ENCODE measurements around a stretch of chr20.

DNA sequence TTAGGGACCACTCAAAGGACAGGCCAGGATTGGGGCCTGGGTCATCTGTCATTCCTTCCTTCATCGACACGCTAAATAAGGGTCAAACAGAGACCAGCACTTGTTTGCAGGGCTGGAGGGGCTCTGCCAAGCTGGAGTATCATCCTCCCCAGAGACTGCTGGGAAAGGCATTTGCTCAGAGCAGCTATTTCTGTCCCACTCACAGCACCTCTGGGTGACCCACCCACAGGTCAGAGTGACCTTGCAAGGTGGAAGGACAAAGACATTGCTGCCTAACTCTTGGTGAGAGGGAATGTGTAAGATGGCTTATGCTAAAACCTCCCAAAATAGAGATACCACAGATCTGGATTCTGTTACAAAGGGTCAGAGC is 109.0 kb downstream of the BMP7 start:
- PRO-cap = no peak
- RAMPAGE, long total RNA = no peak

DNA sequence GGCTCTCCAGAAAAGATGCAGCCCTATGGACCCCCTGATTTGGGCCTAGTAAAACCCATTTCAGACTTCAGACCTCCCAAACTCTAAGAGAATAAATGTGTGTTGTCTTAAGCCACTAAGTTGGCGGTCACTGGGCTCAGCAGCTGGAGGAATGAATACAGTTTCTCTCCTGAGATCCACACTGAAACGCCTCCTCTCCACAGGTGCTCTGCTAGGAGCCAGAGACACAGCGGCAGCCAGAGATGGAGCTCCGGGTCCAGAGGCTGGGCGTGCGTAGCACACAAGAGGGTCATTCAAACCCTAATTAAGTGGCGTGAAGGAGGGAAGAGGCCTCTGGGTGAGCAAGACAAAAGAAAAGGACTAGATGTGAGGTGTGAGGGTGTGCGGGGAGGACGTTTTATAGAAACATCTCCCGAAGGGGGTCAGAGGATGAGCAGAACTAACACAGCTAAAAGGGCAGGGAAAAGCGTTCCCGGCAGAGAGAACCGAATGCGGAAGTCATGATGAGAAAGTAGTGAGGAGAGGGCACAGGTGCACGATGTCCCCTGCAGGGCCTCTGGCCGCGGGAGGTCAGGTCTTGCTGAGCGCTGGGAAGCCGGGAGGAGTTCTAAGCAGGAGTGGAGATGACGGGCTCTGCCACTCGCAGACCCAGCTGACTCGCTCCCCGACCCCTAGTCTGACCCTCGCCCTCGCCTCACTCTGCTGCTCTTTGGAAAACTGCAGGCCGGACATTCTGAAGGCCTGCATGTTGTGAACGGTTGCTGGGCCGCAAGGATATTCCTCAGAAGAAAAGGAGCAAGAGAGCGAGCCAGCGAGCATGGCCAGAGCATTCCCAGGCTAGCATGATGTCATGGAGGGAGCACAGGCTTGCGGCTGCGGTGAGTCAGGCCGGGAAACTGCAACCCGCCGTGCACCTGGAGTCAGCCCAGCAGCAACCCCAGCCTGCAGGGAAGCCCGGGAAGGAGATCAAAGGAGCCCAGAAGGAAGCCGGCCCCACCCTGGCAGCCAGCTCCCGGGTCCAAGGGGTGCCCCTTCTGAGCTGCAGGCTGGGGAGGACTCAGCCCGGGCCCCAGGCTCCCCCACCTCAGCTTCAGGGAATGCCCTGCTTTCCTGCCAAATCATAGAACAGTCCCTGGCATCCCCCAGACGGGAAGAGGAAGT is 54.3 kb downstream of the BMP7 start:
- PRO-cap = no peak
- RAMPAGE, long total RNA = no peak

DNA sequence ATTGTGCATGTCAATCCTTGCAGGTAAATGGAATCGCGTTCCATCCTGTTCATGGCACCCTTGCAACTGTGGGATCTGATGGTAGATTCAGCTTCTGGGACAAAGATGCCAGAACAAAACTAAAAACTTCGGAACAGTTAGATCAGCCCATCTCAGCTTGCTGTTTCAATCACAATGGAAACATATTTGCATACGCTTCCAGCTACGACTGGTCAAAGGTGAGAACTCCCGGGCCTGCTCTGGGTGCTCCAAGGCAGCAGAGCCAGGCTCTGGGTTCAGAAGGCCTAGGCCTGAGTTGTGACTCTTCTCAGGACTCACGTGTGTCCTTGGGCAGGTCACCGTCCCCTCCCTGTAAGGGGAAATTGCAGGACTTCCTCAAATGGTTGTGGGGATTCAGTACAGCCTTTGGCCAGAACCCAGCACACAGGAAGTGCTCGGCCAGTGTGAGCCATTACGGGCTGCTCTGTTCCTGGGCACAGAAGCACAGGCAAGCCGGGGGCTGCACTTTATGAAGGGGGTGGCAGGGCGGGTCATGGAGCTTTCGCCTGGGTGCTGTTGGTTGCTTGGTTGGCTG is 16.5 kb upstream of the RBM38 start:
- PRO-cap = no peak
- RAMPAGE, long total RNA = no peak

- PRO-cap = bidirectional peak, plus-strand start at chr20:57393959, minus-strand start at chr20:57393753
- RAMPAGE, long total RNA = no peak
Measured at GRCh38 chr20:57393624-57394675, 2.8 kb downstream of the RBM38 start.

DNA sequence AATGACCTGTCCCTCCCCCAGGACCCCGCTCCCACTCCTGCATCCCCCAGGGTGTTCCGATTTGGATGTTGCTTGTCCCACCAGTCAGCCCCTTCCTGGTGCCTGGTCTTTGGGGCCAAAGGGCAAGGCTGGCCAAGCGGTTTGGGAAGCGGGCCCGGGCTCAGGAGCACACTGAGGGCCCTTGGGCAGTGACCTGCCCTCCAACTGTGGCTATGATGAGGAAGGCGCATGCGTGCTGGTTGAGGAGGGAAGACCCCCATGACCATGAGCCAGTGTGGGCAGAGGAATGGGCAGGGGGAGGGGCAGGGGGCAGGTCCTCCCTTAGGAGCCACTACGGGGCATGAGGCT is 50.4 kb downstream of the RBM38 start:
- PRO-cap = no peak
- RAMPAGE, long total RNA = no peak

GRCh38 chr20:57545788-57546699 is 14.9 kb upstream of the PCK1 start:
- PRO-cap = no peak
- RAMPAGE, long total RNA = no peak

- PRO-cap = no peak
- RAMPAGE, long total RNA = no peak
Measured at GRCh38 chr20:57630193-57630569, 10.0 kb upstream of the ZBP1 start.

DNA sequence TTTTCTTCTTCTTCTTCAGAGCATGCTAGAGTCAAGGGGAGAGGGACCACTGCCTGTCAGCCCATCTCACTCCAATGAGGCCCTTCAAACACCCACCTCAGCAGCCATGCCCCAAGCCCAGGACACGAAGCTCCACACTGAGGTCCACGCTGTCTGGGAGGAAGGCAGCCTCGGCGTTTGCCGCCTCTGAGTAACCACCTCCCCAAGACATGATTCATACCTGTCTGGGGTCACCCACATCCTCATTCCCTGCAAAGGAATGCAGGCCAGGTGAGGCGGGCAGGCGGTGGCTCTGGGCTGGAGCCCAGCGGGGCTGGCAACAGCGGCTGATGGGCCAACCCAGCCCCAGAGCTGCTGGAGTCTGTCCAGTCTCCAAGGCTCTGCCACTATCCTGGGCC is 14.9 kb downstream of the PMEPA1 start:
- PRO-cap = no peak
- RAMPAGE, long total RNA = no peak

GRCh38 chr20:57772577-57772958 is 62.8 kb upstream of the PMEPA1 start:
- PRO-cap = no peak
- RAMPAGE, long total RNA = no peak

DNA sequence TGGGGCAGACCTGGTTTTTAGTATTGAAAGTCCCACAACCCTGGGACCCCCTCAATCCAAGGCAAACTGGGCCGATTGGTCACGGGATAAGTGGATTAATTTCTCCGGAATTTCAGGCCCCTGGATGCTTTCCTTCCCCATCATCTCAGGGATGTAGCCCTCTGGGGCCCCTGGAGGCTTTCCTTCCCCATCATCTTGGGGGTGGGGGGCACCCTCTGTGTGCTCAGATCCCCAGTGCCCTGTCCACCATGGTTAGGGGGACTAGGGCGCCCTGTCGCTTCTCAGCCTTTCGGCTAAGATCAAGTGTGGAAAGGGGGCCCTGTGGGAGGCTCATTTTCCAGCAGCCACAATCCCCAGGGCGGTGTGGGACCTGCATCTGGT is 64.1 kb upstream of the PMEPA1 start:
- PRO-cap = no peak
- RAMPAGE, long total RNA = no peak

DNA sequence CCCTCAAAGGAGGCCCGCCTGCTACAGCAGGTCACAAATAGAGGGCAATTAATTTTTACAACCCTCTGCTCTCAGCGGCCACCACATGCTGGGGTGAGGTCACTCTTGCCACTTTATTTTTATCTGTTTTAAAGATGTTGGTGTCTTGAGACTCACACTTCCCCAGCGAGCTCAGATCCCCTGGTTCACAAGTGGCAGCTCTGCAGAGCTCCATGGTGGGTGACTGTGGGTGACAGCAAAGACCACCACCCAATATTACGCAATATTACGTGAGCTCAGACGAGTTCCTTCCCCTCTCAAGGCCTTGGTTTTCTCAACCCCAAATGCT is 193.1 kb upstream of the C20orf85 start:
- PRO-cap = no peak
- RAMPAGE, long total RNA = no peak

DNA sequence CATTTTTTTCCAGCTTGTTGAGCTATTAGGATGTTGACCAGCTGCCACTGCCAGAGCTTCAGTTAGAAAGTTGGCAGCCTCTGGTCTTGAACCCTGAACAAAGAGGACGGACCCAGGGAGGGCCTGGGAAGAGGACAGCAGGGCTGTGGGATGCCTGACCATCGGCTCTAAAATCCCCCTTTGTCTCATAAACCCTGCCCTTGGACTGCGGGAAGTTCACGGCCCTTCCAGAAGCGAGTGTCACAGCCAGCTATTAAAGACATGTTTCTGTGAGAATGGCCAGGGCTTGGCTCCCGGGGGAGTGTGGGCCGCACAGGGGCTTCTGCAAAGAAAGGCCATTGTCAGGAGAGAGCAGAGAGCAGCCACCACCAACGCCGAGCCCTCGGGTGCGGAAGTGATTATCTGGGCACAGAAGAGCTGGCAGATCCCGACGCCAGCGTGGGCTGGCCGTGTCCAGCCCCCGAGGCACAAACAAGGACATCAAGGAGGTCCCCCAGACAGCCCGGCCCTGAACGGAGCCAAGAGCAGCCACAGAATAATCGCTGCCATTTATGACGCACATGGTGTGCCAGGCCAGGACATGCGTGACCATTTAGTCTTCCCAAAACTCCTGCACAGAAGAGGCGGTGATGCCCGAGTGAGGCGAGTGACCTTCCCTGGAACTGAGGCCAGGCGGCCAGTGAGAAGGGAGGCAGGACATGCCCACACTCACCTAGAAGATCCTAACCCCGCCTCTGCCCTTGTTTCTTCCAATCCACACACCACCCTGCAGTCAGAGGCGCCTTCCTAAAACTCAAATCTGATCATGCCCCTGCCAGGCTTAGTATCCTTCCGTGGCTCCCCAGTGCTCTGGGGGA is 111.0 kb upstream of the C20orf85 start:
- PRO-cap = no peak
- RAMPAGE, long total RNA = no peak

DNA sequence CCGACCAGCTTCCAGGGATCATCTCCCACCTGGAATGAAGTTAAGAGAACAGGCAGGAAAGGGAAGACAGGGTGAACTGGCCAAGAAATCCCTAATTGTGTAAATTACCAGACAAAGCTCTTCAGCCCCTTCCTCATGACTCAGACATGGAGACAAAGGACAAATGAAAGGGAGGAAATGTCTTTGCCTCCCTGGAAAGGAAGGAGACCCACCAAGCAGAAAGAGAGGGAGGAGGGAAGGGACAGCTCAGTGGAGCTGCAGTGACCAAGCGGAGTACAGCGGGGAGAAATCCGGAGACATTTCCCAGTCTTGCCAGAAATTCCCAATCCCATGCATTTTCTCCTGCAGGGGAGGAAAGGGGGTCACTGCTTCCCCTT is 76.5 kb upstream of the C20orf85 start:
- PRO-cap = no peak
- RAMPAGE, long total RNA = no peak

GRCh38 chr20:58174709-58175577 is 24.2 kb downstream of the C20orf85 start:
- PRO-cap = no peak
- RAMPAGE, long total RNA = no peak

GRCh38 chr20:58267785-58268089 is 39.3 kb upstream of the ANKRD60 start:
- PRO-cap = no peak
- RAMPAGE, long total RNA = no peak

DNA sequence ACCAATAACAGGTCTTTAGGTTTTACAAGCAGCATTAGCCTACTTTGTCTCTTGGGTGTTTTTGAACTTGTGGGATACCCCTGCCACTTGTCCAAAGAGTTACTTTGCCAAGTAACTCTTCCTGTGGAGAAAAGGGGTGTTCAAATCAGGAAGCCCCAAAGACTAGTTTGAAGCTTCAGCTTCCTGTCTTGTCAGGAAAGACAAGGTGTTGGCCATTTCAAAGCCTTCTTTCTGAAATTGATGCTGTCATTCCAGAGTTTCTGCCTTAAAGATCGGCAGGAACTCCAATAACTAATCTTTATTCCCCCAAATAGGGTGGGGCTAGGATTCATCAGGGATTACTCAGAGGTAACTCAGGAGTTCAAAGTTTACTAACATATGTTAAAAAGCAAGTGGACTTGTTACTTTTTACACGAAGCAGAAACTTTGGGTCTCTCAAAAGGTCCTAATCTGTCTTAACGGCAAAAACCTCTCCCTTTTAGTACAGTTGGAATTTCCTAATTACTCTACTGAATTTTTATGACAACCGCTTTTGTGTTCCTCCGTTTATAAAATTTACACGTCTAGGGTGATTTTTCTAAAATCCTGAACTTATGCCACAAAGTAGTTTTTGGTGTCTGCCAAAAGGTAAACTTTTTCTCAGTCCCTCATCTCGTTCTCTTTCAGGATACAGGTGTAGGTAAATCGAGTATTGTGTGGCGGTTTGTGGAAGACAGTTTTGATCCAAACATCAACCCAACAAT is 1.0 kb downstream of the RAB22A start:
- PRO-cap = no peak
- RAMPAGE, long total RNA = no peak

- PRO-cap = no peak
- RAMPAGE, long total RNA = no peak
Measured at GRCh38 chr20:58408491-58409348, 19.7 kb downstream of the VAPB start.

- PRO-cap = no peak
- RAMPAGE, long total RNA = no peak
Measured at GRCh38 chr20:58446081-58447241, 57.4 kb downstream of the VAPB start.

GRCh38 chr20:58887057-58887323 is 4.2 kb upstream of the GNAS start:
- PRO-cap = no peak
- RAMPAGE, long total RNA = no peak

DNA sequence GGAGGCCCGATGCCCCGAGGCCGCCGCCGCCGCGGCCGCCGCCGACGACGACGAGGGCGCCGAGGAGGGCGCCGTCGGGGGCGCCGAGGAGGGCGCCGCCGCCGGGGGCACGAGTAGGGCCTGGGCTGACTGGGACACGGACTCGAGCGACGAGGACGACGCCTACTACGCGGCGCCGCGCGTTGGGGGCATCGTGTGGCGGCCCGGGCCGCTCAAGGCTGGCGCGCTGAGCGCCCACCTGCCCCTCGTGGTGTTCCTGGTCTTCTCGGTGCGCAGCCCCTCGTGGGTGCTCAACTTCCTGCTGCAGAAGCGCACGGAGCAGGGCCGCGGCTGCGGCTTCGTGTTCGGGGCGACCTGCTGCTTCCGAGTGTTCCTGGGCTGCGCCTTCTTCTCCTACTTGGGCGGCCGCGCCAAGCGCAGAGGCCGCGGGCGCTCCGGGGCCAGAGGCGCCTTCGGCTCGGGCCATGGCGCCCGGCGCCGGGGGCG is 944 bp upstream of the GNAS start:
- PRO-cap = no peak
- RAMPAGE, long total RNA = no peak